Glomerular endothelial cell (primary cell): ENCODE results near the genes SUGT1 and PCDH8.

DNA sequence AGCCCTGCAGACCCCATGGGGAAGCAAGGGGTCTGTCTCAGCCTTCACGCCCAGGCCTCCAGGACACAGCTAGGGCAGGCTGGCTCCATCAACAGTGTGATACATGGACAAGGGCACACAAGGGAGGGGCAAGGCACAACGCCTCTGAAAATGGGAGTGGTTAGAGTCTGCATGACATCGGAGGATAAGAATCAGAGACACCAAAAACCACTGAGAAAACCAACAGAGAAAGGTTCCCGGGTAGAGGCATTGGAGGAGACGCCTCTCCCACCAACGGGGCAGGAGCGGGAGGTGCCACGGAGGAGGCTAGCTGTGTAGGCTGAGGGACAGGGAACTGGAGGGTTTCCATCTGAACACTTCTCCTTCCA lies 55.0 kb downstream of the ATP7B start:
- RAMPAGE, long total RNA = no peak

- RAMPAGE, long total RNA = no peak
Observed at GRCh38 chr13:51974467-51975292, 36.6 kb downstream of the ATP7B start.

DNA sequence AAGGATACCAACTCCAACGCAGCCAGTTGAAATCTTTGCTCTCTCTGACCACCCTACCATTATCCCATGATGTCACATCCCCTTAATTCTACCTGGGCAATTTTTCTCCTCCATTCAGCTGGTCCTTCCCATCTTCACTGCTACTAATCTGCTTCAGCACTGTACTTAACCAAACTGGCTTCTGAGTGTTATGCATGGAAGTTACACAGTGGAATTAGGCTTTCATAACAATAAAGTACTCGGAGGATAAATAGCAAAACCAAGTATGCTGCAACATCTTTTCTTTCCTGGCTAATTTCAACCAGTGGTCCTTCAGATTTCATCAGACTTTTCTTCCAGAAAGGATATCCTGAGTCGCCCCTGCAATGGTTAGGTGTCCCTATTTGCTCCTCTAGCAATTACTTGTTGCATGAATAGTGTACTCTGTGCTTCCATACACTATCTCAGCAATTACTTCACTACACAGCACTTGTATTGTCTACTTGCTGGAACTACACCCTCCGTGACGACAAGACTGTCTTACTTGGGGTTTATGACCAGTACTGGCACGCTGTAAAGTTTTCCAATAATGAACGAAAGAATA lies 34.0 kb upstream of the NEK3 start:
- RAMPAGE, long total RNA = no peak

DNA sequence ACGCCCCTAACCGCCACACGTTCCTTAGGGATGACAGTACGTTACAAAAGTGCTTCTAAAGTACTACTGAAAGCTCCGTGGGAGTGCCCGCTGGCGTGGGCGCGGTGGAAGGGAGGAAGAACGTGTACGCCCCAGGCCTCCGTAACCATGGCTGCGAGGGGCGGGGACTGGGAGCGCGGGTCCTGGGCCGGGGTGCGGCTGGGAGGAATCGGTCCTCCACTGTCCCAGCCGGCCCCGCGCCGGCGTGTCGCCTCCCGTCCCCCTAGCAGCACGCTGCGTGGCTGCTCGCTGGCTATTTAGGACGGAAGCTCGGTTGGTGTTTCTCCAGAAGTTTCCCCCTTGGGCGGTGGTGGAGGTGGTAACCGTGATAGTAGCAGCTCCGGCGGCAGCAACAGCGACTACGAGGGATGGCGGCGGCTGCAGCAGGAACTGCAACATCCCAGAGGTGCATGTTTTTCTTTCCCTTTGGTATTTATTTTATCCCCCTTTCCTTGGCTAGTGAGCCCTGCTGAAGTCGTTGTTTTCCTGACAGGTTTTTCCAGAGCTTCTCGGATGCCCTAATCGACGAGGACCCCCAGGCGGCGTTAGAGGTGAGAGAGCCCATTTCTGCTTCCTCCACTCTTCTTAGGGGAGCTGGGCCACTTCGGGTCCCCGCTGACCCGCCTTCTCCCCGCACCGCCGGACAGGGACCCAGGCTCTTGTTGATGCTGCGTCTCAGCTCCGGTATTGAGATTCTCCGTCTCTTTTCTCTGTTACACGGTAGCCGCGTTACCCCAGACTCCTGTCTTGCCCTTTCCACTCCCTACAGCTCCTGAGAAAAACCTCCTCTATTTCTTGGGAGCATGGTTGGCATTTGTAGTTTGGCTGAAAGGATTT lies at the start of gene SUGT1:
Gene SUGT1, plus strand, starts transcription at position 323 of the 876 bp plus-strand sequence.
- RAMPAGE, long total RNA = start-site peak on the plus strand centred at position 280 of the sequence, 235 bp wide, 1,006 and 807 reads in 2 replicates

GRCh38 chr13:52845938-52846865 lies 2.2 kb downstream of the PCDH8 start:
- RAMPAGE, long total RNA = no peak

DNA sequence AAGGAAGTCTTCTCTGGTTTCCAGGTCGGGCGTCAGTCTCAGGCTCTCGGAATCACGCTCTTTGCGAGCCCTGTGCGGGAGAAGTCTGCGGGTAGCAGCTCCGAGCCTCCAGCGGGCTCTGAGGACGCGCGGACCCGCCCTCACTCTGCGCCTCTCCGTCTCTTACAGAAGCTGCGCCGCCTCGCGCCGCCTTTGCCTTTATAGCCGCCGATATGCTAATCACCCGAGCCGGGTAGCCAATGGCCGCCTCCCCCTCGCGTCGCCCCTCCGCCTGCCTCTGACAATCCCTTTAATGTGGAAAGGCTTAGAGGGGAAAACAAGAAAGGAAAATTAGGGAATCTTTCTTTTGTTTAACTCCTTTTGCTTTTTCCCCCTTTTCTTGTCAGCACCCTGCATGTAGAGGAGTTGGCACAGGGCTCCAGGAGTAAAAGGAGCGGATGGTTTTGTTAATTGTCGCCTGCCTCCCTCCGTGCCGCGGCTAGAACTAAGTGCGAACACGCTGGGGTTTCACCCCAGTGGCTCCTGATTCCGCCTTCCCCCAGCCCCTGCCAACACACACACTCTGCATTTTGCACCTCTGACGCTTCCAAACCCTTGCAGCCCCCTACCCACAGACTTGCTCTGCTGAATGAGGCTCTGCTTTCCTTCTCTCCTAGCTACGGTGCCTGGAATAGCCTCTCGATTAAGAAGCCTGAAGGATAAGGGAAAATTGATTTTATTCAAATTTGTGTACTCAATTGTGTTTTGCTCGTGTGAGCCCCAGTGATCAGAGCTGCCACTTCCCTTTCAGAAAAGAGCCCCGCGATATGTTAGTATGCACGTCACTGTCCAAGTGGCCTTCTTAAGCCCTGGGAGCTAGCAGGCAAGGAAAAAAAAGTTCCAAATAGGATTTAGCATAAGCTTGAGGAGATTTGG lies at the start of gene PCDH8:
Gene PCDH8, minus strand, starts transcription at position 173 of the 915 bp plus-strand sequence.
- RAMPAGE, long total RNA = no peak

- RAMPAGE, long total RNA = no peak
Observed at GRCh38 chr13:54571964-54572749, 1543.5 kb downstream of the OLFM4 start.

- RAMPAGE, long total RNA = no peak
Observed at GRCh38 chr13:59479596-59480198, 684.0 kb downstream of the DIAPH3 start.

DNA sequence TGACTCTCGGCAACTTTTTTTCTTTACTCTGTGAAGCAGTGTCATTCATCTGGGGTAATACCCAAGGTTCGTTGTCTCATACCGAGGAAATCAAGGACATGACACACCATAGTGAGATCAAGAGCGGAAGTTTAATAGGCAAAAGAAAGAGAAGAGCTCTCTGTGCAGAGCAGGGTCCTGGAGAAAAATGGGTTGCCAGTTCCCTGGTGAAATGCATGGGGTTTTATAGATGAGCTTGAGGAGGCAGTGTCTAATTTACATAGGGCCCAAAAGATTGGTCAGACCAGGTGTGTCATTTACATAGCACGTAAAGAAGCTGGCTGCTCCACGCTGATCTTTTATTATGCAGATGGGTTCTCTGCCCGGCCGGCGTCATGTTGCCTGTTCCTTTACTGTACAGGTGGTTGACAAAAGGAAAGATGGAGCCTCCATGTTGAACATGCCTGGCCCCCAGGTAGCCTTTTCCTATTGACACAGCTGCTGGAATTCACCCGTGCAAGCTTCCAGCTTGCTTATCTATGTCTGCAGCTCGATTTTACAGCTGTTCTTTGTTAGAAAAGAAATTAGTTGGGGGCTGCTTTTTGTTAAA lies 97.8 kb upstream of the DIAPH3 start:
- RAMPAGE, long total RNA = no peak

GRCh38 chr13:60395764-60396740 lies 968 bp upstream of the TDRD3 start:
- RAMPAGE, long total RNA = no peak

DNA sequence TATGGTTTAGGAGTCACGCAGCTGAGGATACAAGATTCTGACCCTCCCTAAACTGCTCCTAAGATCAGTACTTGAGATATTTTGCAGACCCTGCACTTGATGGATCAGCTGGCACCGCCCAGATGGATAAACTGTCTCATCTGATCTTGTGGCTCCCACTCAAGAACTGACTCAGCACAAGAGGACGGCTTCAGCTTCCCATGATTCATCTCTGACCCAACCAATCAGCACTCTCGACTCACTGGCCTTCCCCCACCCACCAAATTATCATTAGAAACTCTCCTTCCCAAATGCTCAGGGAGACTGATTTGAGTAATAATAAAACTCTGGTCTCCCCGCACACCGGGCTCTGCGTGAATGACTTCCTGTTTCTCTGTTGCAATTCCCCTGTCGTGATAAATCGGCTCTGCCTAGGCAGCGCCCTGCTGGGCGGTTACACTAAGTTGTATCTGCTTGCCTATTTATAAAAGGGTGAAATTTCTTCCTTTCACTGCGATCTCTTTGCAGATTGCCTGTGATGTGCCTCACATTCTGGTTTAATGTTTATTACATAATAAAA lies 187.4 kb downstream of the TDRD3 start:
- RAMPAGE, long total RNA = no peak

GRCh38 chr13:66798648-66798936 lies 431.5 kb downstream of the PCDH9 start:
- RAMPAGE, long total RNA = no peak

DNA sequence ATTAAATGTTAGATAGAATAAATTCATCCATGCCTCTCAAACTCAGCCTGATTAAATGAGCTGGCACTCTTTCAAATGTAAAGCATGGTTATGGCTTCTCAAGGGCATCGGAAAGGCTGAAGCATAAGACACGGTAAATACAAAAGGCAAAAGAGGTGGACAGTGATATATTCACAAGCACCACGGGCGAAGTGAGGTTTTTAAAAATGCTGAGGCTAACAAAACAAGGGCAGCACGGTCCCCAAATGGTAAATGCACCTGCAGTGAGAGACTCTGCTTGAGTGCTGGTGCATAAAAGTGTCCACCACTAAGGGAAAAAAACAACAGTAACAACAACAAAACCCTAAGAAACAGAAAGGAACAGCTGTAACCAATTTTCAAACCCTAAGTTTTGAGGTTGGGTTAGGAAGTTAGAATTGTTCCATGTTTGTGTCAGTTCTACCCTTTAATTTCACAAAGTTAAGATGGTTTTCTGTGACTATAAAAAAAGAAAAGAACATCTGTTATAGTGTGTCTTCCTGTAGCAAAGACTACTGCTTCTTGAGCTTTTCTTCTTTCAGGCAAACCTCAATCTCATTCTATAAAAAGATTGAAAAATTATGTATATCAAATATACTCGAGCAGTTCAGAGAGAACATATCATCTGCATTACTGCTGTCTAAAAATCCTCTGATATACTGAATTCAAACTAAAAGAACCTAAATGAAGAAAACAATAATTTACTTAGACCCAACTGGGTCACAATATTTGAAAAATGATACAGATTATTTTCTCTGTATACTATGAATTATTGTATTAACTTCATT lies 234.8 kb downstream of the PCDH9 start:
- RAMPAGE, long total RNA = no peak

DNA sequence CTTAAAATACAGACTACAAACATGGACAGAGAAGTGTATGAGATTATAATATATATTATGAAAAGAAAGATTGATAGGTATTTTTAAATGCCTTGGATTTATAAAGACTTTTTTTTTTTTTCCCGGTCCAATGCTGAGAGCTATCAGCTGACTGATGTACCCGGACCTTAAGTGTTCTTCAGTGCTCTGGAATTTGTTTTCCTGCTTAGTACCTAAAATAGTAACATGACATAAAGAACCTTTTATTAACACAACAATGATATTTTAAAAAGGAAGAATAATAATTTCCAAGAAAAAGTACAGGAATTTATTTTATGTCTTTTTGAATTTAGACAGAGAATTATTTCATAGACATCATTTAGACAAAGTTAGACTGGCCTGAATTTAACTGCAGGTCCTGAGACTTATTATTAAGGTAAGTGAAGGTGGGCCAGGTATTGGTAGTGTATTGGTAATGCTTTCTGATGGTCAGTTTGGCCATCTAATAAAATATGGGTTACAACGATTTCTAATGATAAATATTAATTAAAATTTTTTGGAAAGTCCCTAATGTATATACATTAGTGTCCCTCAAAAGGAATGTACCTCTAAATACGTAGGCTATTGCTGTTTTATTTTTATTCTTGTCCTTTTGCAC lies 795.6 kb upstream of the PCDH9 start:
- RAMPAGE, long total RNA = no peak

- RAMPAGE, long total RNA = no peak
Observed at GRCh38 chr13:71864170-71864912, 2.7 kb downstream of the DACH1 start.

DNA sequence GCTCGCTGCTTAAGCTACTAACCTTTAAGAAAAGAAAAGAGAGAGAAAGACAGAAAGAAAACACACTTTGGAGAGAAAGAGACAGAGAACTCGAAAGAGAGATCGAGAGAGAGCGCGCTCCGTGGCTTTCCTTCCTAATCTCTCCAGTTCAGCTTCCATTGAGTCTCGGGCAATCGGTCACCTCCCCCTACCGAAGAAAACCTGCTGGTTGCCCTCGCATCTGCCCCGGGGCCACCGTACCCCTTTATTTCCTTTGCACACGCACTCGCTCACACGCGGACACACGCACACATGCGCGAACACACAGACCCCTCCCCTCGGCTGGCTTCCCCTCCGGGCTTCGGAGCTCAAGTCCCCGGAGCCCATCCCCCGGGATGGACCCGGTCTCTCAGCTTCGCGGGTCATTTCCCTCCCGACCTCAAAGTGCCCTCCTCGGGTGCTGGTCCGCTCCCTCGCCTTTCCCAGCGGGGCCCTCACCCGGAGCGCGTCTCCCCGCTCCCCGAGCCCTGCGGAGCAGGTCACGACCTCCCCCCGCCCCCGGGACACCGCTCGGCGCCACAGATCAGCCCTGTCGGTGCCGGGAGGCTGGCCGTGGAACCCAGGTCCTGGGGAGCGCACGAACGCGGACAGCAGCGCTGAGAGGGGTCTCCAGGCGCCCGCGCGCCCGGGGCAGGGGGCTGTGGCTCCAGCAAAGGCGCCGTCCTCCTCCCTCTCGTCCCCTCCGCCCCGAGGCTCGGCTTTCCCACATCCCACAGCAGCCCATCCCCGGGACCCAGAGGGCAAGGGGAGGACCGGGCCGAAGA lies 1.9 kb downstream of the DACH1 start:
- RAMPAGE, long total RNA = no peak

- RAMPAGE, long total RNA = no peak
Observed at GRCh38 chr13:73090107-73090950, 31.5 kb downstream of the KLF5 start.

- RAMPAGE, long total RNA = no peak
Observed at GRCh38 chr13:73171022-73171677, 112.3 kb downstream of the KLF5 start.

DNA sequence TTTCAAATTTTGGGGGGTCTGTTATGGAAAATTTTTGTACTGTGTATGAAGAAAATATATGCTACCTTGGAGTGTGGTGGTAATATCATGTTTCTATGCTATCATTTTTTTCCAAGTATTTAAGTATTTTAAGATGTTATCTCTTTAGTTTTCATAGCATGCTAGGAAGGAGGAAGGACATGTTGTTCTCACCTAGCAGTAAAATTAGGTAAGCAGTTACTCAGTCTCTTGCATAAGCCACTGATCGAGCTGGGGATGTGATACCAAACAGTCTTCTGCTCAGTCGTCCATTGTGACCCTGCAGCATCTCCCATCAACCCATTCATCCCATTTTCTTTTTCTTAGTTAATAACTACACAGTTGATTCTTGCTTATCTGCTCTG lies 130.5 kb downstream of the KLF5 start:
- RAMPAGE, long total RNA = no peak

DNA sequence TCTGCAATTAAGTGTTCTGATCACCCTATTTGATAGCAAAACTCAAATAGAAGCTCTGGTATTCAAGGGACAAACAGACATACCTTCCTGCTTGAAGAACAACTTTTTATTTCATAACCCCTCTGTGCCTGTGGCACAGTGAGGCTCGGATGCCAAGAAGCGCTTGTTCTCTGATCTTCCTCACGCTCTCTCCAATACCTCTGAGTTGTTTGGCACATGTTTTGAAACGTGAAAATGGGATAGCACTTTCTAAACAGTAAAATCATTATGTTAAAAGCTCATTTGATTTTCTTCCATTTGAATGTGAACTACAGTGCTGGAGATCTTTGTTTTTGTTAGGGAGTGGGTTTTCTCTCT lies 232.1 kb downstream of the KLF5 start:
- RAMPAGE, long total RNA = no peak